Monocyte (primary cell): ENCODE results near the genes MICALL1 and DDX17.

- PRO-cap, 2 experiments = no peak in any of the 2 experiments
Observed at GRCh38 chr22:37765952-37766176, 39.2 kb upstream of the H1-0 start.

DNA sequence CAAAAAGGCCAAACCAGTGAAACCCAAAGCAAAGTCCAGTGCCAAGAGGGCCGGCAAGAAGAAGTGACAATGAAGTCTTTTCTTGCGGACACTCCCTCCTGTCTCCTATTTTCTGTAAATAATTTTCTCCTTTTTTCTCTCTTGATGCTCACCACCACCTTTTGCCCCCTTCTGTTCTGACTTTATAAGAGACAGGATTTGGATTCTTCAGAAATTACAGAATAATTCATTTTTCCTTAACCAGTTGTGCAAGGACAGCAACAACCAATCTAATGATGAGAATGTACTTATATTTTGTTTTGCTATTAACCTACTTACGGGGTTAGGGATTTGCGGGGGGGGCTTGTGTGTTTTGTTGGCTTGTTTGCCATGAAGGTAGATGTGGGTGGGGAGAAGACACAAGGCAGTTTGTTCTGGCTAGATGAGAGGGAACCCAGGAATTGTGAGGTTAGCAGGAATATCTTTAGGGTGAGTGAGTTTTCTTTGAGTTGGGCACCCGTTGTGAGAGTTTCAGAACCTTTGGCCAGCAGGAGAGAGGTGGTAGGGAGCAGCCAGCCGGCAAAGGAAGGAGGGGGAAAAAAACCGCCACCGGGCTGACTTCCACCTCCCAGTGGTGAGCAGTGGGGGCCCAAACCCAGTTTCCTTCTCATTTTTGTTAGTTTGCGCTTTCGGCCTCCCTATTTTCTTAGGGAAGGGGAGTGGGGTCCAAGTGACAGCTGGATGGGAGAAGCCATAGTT lies 1.2 kb downstream of the H1-0 start:
- PRO-cap, 2 experiments = no peak in any of the 2 experiments

GRCh38 chr22:37809075-37809509 lies 1.4 kb downstream of the GCAT start:
- PRO-cap, 2 experiments = no peak in any of the 2 experiments

GRCh38 chr22:37905671-37906744 lies at the start of gene MICALL1:
Gene MICALL1, plus strand, starts transcription at chr22:37906297.
- PRO-cap, 2 experiments = peak in 2 of 2 experiments; most common plus-strand start chr22:37906159 (in 2); most common minus-strand start chr22:37906158 (in 2)

- PRO-cap, 2 experiments = no peak in any of the 2 experiments
Observed at GRCh38 chr22:37913135-37913677, 7.1 kb downstream of the MICALL1 start.

- PRO-cap, 2 experiments = no peak in any of the 2 experiments
Observed at GRCh38 chr22:37940554-37941085, 12.8 kb downstream of the C22orf23 start.

DNA sequence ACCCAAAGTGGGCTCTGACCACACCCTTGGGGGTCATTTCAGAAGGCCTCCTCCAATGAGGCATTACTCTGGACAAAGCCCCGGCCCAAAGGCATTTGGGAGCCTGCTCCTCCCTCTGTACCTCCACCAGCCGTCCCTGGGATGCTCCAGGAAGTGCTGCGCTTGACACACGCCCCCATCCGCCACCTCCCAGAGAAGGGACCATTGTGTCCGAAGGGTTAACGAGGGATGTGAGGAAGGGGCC lies 31.8 kb upstream of the SOX10 start:
- PRO-cap, 2 experiments = no peak in any of the 2 experiments

DNA sequence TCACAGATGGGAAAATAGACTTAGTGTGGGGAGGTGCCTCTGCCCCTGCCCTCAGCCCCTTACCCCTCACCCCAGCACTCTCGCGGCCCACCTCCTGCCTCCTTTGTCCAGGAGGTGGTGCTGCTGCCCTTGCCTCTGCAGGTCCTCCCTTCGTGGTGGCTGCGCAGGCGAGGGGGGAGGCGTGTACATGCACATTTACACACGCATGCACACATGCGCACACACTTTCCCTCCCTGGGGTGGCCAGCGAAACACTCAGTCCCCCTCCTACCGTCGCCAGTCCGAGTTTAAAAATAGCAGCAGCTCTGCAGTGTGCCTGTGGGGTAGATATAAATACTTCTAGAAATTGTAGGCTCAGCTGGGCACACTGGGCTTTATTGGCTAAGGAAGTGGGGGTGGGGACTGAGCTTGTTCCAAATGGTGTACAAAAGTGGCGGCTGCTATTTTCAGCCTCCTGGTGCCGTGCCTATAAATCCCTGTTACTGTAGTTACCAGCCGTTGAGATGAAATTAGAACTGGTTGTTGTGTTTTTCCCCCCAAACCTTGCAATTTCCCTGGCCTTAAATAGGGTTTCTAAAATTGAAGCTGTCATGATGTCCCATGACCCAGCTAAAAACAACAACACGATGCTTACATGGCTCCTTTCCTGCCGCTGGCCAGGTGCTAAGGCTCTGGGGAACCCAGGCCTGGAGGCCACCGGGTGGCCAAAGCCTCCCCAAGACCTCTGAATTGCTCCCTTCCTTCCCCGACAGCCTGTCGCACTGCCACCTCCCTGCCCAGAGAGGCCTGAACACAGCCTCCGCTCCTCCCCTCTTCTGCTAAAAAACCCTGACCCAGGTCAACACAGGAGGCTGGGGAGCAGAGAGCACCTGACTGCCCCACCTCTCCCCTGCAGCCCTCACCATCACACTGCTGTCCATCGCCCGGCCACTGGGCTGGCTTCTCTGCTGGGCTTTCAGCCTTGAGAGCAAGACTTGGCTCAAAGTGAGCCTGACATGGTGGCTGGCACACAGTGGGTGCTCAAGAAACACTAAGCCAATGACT lies 12.5 kb downstream of the PICK1 start:
- PRO-cap, 2 experiments = no peak in any of the 2 experiments

GRCh38 chr22:38172849-38173327 lies 8.7 kb downstream of the PLA2G6 start:
- PRO-cap, 2 experiments = peak in 1 of 2 experiments; most common plus-strand start chr22:38173090 (in 1); most common minus-strand start chr22:38172904 (in 1)

DNA sequence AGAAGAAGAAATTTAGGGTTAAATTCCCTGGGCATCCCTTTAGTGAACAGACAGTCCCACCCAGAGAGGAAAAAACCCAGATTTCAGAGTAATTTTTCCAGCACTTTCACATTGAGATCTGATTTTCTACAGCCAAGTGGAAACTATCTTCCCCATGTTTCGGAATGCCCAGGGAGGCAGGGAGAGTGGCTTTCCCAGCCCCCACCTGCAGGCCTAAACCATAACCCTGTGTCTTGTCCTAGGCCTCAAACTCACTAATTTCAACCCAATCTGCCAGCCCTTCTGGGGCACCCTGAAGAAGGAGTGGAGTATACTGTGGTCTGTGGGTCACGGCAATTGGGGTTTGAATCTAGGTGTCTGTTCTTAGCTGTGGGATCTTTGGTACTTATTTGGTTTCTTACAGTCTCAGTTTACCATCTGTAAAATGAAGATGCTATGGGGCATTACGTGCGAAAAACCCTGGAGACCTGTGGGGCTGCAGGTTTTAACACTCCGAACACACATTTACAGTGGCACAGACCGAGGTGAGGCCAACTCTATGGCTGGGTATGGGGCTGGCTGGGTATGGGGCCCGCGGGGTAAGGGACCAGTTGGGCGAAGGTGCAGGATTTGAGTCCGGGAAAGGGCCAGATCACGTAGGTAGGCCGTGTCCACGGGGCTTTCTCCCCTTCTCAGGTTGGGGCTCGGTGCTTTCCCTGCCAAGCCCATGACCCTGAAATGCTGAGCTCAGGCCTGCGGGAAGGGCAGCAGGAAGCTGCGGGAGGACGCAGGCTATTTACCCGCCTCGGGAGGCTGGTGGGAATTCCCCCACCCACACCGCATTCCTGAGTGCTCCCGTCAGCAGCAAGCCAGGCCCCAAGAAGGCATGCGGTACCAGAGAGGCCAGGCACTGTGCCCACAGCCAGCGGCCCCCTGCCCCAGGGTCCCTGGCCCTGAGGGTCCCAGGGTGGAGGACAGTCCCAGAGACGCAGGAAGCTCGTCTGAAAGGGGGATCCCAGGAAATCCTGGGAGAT lies 16.5 kb downstream of the MAFF start:
- PRO-cap, 2 experiments = peak in 2 of 2 experiments; most common plus-strand start position 293 of the sequence (in 2); most common minus-strand start position 210 of the sequence (in 1)

DNA sequence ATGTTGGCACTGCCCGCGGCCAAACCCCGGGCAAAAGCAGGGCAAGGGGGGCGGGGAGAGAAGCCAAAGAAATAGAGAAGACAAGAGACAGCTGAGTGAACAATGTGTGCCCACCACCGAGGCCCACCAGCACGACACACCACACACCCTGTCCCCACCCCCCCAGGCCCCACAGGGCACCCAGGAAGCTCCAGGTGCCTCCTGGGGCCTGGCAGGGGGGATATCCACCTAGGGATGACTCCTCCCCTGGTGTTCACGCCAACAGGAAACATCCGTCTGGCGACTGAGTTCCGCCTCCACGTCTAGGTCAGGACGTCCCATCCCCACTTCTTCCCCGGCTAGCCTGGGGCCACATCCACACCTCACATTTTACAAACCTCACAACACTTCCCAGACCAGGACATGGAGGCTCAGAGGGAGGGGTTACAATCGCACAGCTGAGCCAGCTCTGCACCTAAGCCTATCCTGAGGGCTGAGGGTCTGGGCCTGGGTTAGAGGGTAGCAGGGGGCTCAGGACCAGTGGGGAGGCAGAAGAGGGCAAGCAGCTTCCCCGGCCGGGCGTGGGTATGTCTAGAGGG lies 20.9 kb downstream of the MAFF start:
- PRO-cap, 2 experiments = no peak in any of the 2 experiments

GRCh38 chr22:38236739-38237574 lies 35.2 kb downstream of the MAFF start:
- PRO-cap, 2 experiments = no peak in any of the 2 experiments

GRCh38 chr22:38468363-38468814 lies 493 bp downstream of the KDELR3 start:
- PRO-cap, 2 experiments = no peak in any of the 2 experiments

- PRO-cap, 2 experiments = no peak in any of the 2 experiments
Observed at GRCh38 chr22:38482102-38482594, 14.3 kb downstream of the KDELR3 start.

DNA sequence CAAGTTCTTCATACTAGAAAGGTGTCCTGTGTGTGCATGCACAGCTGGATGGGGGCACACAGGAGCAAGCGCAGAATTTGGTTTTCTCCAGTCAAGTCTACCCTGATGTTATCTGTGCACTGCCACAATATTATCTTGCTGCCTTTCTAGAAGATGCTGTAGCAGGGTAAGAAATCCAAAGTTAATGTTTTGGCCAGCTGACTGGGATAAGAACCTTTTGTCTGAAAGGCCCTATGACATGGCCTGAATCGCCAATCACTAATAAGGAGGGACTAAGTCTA lies 16.1 kb downstream of the DDX17 start:
- PRO-cap, 2 experiments = no peak in any of the 2 experiments

GRCh38 chr22:38506131-38506416 lies at the start of gene DDX17:
Gene DDX17, minus strand, starts transcription at chr22:38506311.
- PRO-cap, 2 experiments = peak in 2 of 2 experiments; most common minus-strand start chr22:38506311 (in 2)

GRCh38 chr22:38699749-38700139 lies 999 bp downstream of the JOSD1 start:
- PRO-cap, 2 experiments = peak in 1 of 2 experiments; most common minus-strand start chr22:38699812 (in 1)

GRCh38 chr22:38728733-38729851 lies 23.3 kb downstream of the GTPBP1 start:
- PRO-cap, 2 experiments = peak in 2 of 2 experiments; most common plus-strand start chr22:38729718 (in 2); most common minus-strand start chr22:38729096 (in 1)

- PRO-cap, 2 experiments = no peak in any of the 2 experiments
Observed at GRCh38 chr22:38753810-38754260, 2.0 kb downstream of the SUN2 start.

DNA sequence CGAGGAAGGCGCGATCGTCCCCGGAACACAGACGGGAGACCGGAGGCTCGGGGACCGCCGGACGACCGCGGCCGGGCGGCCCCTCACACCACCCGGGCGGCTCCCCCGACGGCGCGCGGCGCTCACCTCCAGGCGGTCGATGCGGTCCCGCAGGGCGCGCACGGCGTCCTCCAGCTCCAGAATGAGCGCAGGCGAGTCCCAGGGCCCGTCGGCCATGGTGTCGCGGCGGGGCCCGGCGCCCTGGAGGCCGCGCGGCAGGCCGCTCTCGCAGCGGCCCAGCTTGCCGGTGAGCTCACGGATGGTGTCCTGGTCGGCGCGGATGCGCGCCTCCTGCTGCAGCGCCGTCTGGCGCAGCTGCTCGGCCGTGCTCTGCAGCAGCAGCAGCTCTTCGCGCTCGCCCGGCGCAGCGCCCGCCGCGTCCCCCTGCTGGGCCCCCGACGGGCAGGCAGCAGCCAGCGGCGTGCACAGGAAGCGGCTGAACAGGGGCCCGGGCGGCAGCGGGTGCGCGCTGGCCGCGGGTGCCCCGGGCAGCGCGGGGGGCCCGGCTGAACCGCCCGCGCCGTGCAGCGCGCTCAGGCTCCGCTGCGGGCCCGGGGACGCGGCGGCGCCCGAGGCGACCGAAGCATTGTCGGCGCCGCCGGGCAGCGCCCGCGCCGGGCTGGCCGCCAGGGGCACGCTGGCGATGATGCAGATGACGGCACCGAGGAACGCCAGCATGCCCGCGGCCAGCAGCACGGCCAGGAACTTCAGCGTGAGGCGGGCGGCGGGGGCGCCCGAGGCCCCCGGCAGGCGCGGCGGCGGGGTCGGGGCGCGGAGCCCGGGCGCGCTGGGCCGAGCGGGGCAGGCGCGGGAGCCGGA lies 490 bp downstream of the NPTXR start:
- PRO-cap, 2 experiments = no peak in any of the 2 experiments